Jejunum (tissue), 1 donor: ENCODE measurements around a stretch of chr17.

DNA sequence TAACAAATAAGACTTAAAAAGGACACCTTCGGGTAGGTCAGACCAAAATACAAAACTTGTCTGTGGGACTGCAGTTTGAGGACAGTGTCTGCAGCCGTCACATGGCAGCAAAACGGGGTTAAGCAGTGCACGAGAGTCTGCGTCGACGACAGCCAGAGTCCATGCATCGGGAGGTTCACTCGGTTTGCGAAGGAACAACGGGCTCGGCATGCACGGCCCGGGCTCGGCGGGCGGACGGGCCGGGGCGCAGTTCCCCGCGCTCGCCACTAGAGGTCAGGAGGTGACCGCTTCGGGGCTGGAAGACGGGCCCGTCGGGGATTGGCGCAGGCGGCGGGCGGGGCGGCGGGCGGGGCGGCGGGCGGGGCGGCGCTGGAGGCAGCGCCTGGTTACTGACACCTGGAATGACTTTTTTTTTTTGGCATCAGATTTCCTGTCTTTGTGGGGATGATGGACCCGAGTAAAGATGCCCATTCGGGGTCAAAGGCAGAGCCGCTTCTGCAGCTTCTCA, 6.4 kb downstream of the SCGB1C2 start:
- PRO-cap = no peak

DNA sequence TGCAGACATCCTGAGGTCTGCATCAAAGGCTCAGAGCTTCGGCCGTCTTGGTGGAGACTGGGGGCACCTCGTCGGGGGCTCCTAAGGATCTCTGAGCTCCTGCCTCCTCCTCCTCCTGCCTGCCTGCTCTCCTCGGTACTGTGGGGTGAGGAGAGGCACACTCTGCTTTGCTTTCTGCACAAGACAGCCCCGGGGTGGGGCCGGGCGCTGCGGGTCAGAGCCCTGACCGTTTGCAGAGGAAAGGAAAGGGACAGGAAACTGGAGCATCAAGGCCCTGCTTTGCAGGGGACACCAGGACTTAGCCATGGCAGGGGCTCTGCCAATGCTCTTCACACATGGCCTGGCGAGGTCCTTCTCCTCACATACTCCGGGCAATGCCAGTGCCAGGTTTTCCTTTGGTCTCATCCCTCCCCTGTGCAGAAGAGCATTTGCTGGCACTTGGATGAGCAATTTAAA, 23.7 kb upstream of the DOC2B start:
- PRO-cap = no peak

DNA sequence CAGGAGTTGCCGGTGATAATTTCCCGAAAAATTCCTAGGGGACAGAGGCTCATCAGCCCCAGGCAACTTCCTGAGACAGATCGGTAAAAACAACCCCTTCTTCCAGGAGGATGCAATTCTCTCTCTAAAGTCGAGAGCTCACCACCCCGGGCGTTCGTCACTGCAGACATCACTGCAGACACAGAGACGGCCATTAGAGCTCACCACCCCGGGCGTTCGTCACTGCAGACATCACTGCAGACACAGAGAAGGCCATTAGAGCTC, 19.7 kb downstream of the RPH3AL start:
- PRO-cap = no peak

DNA sequence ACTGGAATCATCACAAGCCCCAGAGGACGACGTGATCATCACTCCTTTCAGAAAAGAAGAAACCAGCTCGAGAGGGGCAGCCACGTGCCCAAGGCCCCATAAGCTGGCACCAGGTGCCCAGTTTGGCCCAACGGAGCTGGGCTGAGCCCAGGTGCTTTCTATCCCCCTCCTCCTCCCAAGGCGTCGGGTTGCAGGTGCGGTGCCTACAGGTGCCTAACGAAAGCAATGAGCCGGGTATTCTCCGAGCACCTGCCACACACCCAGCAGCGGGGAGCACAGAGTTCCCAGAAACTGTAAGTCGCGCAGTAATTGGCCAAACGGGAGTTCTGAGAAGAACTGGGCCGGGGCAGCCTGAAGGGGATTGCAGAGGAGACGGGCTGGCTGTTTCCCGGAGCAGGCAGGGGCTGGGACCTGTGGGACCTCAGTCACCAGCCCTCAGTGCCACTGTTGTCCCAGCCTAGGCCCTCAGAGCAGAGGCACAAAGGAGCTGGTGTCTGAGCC, 13.0 kb downstream of the RPH3AL start:
- PRO-cap = no peak

DNA sequence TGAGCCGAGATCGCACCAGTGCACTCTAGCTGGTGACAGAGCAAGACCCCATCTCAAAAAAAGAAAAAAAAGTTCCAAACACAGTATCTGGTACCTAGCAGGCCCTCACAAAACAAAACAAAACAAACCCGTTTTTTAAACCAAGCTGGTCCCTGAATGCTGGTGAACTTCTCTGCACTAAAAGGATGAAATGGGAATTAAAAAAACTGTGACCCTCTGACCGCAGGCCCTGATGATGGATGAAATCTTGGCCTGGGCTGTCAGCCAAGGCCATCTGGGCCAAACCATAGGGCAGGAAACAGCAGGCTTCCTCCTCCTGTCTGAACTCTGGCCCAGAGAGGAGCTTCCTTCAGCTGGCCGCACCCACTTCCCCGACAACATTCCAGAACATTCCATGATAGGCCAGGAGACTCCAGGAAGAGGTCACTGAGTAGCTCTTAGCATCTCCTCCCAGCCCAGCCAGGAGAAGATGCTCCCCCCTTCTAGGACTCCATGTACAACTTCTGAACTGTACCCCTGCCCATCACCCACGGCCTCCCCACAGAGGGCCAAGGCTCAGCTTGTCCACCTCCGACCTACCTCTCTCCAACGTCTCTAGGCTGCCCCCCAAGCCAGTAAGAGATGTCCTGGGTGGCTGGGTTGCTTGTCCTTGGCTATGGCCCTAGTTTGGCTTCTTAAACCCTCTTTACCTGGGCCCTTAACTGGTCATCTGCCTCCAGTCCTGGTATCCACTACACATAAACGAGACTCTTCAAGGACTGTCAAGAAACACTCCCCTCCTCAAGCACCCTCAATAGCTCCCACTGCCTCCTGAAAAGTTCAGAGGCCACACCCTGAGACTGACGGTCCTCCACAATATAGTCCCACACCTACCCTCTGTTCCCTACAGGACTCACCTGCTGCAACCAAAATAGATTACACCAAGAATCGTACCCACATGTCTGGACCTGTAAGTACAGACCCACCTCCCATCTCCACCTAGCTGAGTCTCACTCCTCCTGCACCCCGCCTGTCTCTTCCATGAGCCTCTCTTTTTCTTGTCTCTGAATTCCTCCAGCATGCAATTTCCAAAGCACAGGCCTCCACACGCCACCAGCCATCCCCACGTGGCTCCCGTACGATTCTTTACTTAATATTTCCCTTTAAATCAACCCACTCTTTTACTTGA, 1.7 kb downstream of the RPH3AL start:
- PRO-cap = bidirectional peak, plus-strand start at position 405 of the sequence, minus-strand start at position 329 of the sequence

GRCh38 chr17:416520-417136, 6.5 kb downstream of the C17orf97 start:
- PRO-cap = unidirectional peak, minus-strand start at chr17:416898

DNA sequence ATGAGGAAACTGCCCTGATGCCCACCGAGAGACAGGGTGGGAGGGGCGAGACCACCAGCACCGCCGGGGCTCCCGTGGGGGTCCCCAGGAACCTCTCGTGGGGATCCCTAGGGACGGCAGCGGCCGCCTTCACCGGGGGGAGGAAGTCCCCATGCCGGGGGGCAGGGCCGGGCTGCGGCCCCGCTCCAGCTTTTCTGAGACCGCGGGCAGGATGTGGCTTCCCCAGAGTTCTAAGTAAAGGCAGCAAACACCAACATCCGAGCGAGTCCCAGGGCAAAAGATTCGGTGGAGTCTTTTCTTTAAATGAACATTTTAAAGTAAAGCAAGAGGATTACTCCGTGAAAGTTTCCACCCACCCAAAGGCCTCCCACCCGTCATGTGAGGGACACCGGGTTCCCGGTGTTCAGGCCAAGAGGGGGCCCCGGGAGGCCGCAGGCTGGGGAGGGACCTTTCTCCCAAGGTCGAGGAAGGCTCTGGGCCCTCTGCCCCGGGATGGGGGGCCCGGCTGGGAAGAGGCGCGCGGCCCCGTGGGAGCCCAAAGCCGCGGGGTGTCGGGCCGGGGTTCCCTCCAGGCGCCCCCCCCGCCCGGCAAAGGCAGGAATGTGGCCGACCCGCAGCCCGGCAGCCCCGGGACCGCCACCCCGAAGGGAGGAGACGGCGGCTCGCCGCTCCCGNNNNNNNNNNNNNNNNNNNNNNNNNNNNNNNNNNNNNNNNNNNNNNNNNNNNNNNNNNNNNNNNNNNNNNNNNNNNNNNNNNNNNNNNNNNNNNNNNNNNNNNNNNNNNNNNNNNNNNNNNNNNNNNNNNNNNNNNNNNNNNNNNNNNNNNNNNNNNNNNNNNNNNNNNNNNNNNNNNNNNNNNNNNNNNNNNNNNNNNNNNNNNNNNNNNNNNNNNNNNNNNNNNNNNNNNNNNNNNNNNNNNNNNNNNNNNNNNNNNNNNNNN, 79.9 kb downstream of the C17orf97 start:
- PRO-cap = unidirectional peak, plus-strand start at position 225 of the sequence

- PRO-cap = no peak
Measured at GRCh38 chr17:673045-673735, 41.4 kb downstream of the VPS53 start.

- PRO-cap = no peak
Measured at GRCh38 chr17:741917-742658, 9.7 kb downstream of the TLCD3A start.

DNA sequence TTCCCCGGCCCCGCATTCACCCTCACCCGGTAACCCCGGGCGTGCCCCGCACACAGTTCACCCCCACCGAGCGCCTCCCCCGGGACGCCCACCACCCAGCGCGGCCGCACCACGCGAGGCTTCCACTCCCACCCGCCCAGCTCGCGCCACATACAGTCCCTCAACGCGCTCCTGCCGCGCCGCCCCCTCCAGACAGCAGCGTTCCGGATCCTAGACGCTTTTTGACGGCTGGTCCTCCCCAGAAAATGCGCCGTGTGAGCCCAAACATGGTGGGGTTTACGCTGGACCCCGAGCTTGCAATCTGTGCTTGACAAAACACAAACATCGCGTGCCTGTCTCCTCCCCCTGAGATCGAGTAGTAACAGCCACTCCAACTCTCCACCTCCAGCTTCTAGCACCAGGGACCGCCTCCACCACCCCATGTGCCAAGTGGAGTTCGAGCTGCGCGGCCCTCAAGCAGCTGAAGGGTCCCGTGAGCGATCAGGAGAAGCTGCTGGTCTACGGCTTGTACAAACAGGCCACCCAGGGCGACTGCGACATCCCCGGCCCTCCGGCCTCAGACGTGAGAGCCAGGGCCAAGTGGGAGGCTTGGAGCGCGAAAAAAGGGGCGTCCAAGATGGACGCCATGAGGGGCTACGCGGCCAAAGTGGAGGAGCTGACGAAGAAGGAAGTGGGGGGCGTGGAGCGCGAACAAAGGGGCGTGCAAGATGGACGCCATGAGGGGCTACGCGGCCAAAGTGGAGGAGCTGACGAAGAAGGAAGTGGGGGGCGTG, 586 bp upstream of the GEMIN4 start:
- PRO-cap = bidirectional peak, plus-strand start at position 421 of the sequence, minus-strand start at position 357 of the sequence

- PRO-cap = no peak
Measured at GRCh38 chr17:924826-925497, 54.6 kb downstream of the NXN start.

DNA sequence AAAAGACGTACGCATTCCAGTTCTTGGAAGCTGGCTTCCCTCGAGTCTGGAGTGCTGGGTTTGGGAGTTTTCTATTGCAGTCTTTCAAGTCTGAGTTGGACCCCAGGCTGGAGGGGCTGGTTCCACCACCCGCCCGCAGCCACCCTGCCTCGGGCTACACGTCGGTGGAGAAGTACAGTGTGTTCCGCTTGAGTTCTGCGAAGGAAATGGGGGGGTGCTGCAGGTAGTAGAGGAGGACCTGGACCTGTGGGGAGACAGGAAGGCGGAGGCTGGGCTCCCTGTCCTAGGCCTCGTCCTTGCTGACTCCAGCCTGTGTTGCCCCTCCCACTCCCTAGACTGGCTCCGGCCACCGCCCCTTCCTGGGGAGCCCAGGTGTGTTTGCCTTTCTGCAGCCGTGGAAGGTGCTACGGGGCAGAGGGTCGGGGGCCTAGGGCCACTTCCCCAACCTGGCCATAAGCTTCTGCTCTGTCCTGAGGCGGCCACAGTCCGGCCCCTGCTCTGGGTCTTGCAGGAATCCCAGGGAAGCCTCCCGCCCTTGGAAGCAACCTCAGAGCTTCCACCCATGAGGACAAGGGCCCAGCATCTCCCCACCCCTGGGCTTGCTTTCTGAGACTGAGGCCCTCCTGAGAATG, 9.1 kb downstream of the TIMM22 start:
- PRO-cap = no peak

- PRO-cap = bidirectional peak, plus-strand start at chr17:1108947, minus-strand start at chr17:1108869; bidirectional peak, plus-strand start at chr17:1109221, minus-strand start at chr17:1109102; bidirectional peak, plus-strand start at chr17:1109439, minus-strand start at chr17:1109476
Measured at GRCh38 chr17:1108715-1109527, 70.9 kb downstream of the ABR start.

DNA sequence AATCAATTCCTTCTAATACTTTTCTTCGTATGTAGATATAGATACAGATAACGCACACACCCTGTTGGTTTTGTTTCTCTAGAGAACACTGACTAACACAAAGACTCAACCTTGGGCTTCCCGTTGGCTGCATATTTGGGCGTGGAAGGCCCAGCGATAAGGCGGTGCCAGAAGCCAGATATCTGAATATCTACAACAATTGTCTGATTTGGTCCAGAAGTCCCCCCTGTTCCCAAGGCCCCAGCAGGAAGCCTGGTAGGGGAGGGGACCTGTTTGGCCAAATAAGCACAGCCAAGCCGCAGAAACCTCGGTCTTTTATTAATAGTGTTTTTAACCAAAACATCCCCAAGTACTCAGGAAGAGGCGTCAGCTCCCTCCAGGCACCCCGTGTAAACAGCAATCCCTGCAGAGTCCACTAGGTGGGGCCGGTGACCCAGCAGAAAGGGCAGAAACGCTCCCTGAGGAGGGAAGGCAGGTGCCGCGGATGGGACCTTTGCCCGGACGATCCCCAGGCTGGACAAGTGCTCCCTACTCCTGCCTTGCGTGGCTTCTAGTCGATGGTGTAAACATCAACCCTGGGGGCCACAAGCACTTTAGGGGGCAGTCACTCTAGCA, 57.0 kb downstream of the ABR start:
- PRO-cap = unidirectional peak, plus-strand start at position 461 of the sequence

- PRO-cap = no peak
Measured at GRCh38 chr17:1142493-1142786, 37.3 kb downstream of the ABR start.

- PRO-cap = no peak
Measured at GRCh38 chr17:1216054-1217057, 36.6 kb upstream of the ABR start.

DNA sequence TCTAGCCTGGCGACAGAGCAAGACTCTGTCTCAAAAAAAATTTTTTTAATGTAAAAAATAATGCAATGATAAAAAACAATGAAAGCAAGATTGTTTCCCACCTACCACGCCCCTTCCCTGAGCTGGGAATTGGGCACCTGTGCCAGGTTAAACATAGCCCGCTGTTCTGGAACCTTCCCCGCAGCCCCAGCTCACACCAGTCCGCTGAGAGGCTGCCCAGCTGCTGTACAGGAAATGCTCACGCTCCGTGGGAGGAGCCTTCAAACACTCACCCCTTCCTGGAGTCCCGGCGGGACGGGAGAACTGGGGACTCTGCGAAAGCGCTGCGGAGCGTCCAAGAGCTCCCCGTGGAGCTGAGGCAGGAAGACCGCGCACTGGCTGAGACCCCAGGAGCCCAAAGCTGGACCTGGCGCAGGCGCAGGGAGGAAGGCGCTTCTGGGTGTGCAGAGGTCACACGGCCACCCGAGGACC, 16.6 kb upstream of the BHLHA9 start:
- PRO-cap = bidirectional peak, plus-strand start at position 282 of the sequence, minus-strand start at position 355 of the sequence

GRCh38 chr17:1286693-1287088, 7.2 kb downstream of the TRARG1 start:
- PRO-cap = no peak

- PRO-cap = no peak
Measured at GRCh38 chr17:1298573-1299066, 19.2 kb downstream of the TRARG1 start.

GRCh38 chr17:1347693-1347964, 52.4 kb downstream of the YWHAE start:
- PRO-cap = no peak